HGPS cell (cell line): ENCODE measurements around a stretch of chr16.

GRCh38 chr16:50201556-50201953 lies 48.4 kb downstream of the TENT4B start:
- RRBS = no CpG with 5 or more reads among the region's 4 CpGs

DNA sequence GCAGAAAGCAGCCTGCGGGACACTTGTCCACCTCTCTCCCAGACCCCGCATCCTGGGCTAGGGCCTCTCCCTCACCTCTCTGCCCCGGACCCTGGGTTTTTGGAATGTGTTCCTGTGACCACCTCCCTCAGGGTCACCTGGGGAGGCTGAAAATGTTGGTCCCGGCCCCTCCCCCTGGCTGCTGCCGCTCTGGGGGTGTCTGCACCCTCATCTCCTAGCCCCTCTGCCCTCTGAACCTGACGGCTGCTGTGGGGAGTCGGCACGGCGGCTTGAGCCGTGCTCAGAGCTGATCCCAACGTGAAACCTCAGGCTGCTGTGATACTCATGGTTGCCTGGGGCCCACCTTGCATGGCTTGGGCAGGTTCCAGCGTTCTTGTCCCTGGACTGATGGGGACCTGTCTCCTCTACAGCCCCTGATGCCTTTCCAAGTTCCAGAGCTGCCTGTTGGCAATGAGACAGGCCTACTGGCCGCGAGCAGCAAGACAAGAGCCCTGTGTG lies 42.8 kb downstream of the ADCY7 start:
- RRBS = 91% methylated on average over 2 of the region's 14 CpGs

GRCh38 chr16:50323407-50324168 lies 45.2 kb downstream of the BRD7 start:
- RRBS = no CpG with 5 or more reads among the region's 10 CpGs

DNA sequence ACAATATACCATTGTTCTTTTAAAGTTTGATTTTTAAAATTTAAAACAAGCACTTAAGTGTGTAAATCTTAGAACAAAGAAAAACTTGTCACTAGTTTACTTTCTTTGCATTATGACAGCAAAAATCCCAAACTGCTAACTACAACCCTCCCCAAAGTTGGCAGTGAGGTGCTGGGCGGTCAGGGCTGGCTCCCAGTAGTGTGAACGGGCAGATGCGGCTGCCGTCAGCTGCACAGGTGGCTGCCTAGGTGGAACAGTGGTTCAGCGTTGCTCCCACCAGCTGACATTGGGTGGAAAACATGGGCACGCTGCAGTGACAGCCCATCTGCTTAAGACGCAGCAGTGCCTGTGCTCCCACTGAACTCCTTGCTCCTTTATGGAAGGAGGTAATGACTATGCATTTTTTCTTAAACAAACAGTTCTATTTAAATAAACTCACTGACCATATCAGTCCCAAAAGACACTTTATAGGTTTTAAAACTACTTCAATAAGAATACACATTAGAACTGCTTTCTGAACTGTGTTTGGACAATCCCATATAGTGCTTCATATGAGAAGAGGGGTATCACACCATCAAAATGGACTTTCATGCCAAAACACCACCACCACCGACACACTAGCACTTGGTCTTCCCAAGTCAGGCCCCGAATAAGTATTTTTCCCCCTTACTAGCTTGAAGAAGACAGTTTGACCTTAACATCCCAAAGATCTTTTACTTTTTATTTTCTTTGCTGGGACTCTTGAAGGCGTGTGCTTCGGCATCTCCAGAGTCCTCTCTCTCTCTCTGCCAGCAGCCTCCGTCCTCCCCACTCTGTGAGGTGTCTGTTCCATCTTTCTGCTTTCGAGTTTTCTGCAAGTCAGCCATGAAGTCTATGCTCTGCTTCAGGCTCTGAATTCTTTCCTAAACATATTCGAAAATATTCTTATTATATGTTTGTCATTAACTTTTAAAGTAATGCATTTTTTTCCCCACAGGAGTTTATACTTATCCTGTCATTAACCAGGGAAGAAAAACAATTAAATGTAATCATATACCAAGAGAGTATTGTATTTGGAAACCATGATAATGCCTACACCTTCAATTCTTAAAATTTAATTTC lies 34.4 kb downstream of the BRD7 start:
- RRBS = no CpG with 5 or more reads among the region's 14 CpGs

DNA sequence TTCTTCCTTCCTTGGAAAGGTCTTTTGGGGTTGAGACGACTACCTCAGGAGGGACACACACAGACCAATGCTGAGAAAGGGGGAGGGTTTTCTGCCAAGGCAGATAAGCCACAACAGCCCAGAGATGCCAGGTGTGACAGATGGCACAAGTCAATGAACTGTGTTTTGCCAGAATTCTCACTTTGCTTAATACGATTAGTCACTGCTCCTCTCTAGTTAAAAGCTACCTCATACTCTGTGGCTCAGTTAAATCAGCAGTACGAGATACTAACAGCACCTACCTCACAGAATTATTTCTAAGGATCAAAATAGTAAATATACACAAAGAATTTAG lies 8.0 kb downstream of the BRD7 start:
- RRBS = no CpG with 5 or more reads among the region's 3 CpGs

DNA sequence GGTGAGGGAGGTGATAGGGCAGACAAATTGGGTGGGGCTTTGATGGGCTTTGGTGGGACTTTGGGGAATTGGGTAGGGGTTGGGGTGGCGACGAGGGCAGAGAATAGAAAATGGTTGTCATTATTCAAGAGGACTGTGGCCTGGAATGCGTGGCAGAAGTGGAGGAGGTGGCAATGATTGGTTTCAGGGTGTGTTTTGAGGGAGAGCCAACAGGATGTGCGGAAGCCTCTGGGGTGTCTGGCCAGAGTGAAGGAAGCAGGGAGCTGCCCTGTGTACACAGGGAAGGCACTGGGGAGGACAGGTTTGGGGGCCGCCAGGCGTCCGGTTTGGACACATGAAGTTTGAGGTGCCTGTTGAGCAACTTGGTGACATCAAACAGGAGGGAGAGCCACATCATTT lies 48.8 kb downstream of the NKD1 start:
- RRBS = no CpG with 5 or more reads among the region's 7 CpGs

DNA sequence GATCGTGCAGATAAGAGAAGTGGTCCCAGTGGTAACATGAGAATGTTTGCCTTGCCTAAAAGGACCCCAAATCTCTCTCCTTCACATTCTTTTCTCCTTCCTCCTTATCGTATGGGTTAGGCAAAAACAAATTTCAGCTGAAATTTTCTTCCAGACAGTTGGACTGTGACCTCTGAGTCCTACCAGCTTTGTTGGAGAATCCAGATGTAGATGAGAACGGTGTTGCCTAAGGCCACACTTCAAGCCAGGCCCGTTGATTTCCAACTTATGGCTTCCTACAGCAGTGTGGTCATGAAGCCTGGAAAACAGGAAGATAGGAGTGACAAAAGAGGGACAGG lies 1.4 kb upstream of the CYLD start:
- RRBS = no CpG with 5 or more reads among the region's 4 CpGs

DNA sequence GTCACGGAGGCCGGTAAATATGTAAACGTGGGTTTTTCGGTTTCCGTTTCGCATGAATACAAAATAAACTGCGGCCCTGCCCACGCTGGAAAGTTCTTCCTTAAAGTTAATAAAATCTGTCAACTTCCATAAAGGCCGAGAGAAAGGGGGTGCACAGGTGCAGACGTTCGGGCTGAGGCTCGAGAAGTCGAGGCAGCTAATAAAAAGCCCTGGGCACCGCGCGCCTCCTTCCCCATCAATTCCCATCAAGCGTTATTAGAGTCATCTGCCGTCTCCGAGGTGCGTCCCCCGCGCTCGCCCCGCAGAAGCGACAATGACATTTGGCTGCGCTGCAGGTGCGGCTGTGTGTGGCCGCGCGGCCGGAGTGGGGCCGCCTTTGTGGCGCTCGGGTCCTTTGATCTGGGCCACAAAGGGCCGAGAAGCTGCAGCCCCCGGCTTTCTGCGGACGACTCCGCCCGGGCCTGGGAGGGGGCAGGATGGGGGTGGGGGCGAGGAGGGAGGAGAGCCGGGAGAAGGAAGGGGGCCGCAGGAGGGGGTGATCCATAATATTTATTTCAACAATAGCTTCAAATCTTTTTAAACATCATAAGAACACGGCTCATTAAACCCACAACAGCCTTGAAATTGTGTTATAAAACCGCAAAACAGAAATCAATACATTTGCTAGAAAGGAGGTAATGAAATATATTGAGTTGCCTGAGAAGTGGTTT lies 37.3 kb downstream of the SALL1 start:
- RRBS = 10% methylated on average over 8 of the region's 45 CpGs

DNA sequence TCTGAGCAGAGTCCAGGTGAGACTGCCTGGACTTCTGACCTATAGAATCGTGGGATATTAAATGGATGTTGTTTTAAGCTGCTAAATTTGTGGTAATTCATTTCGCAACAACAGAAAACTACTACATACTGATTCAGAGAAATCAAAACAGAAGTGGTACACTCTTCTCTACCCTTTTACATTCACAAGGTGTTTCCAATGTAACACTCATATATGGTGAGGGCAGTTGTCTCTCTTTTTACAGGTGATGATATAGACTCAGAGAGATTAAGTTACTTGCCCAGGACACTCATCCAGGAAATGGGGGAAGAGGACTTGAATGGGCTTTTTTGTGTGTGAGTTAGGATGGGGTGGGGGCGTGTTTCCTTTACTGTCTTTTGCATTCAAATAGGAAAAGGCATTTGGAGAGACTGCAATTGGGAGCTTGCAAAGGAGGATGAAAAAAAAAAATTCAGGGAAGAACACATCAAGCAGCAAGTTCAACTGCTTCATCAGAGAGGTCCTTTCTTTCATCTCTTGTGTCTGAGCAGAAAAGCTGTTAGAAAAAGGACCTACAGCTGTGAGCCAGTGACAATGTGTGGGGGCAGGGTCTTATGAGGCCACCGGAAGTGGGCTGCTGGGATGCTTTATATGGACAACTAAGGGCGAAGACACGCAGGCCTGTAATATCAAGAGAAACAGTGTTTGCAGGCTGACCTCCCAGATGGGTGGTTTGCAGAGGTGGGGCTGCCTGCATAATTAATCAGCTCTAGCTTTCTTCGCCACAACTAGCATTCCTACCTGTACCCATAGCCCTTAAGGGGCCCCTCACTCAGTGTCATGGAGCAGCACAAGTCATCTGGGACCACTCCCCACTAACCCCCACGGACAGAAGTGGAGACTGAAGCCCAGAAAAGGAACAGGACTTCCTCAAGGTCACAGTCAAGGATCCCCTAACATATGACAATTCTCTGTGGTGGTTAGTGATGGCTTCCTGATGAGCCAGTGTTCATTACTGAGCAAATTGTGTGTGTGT lies 30.3 kb upstream of the SALL1 start:
- RRBS = no CpG with 5 or more reads among the region's 8 CpGs

DNA sequence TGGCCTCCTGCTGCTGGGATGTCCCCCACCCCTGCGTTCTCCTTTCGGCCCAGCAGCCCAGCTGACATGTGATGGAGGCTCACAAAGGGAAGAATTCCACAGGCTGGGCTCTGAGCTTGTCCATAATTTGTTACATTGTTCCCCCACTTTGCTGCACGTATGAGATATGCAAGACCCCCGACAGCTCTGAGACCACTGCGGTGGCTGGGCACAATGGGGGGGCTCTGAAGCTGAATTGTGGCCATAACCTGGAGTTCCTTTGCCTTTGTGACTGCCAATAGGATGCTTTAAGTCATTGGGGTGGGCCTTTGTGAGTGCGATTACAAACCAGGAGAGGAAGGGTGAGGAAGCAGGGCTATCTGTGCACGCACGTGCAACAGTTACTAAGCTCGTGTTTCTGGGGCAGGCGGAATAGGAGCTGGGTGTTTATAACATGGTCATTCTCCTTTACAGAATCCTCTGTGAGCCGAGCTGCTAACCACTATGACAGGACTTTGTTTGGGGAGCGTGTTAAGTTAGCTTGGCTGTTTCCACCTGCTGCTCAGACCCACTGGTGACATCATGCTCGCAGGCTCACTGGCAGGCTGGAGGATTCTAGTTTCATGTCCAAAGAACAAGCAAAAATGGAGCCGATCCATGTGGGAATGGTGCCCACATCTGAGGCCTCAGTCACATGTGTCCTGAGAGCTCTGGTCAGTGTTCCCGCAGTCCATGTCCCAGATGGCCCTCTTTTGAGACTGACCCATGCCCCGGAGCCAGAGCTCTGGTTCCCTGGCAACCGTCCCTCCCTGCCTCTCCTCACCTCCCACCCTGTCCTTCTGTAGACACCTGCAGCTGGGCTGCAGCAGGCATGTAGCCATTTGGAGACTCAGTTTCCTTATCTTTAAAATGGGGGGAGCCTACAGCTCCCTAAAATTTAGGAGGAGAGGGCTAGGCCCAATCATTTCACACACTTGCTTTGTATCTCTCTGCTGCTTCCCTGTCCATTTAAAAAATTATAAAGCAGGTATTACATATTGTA lies 208.4 kb upstream of the SALL1 start:
- RRBS = no CpG with 5 or more reads among the region's 17 CpGs

DNA sequence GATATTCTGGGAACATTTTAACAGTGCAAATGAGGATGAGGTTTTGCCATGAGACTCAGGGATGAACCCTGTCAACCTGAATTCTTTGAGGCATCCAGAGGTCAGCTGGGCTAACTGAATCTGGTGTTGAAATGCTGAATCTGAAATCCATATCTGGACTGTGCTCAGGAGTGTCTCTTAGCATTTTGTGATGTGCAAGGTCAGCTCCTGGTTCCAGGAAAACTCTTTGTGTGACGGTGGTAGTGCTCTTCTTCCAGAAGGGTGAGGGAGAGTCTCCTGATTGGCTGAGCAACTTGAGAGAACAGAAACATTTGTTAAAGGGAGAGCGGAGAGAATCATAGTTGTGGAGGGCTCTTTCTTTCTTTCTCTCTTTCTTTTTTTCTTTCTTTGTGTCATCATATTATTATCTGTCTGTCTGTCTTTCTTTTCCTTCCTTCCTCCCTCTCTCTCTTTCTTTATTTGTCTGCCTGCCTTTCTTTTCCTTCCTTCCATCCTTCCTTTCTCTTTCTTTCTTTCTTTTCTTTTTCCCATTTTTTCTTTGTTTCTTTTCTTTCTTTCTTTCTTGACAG lies 276.2 kb upstream of the SALL1 start:
- RRBS = no CpG with 5 or more reads among the region's 2 CpGs

- RRBS = no CpG with 5 or more reads among the region's 10 CpGs
Measured at GRCh38 chr16:51591806-51592471, 440.9 kb upstream of the SALL1 start.

DNA sequence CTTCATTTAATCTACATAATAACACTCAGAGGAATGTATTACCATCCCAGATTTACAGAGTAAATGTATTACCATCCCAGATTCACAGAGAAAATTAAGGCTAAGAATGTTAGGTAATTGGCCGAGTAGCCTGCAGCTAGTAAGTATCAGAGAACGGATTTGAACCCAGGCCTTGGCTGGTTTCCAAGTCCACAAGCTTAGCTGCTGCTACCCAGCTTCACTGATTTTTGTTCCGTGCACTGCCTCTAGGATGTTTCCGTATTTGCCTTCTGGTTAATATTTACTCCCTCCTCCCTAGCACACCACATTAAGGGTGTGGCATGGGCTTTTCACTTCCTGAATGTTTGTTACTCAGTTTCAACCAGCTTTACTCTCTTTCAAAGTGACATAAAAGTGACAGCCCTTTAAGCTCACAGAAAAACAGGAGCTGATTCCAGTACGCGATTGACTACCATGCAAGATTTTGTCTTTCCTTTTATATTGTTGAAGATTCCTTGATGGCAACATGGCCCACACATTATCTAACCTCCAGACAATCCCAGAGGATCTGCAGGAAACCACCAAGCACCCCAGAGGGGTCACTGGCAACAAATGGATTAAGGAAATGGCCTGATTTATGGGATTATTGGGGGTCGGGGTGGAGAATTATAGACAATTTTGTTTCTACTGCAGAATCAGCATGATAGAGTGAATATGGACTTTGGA lies 26.7 kb upstream of the TOX3 start:
- RRBS = no CpG with 5 or more reads among the region's 7 CpGs

DNA sequence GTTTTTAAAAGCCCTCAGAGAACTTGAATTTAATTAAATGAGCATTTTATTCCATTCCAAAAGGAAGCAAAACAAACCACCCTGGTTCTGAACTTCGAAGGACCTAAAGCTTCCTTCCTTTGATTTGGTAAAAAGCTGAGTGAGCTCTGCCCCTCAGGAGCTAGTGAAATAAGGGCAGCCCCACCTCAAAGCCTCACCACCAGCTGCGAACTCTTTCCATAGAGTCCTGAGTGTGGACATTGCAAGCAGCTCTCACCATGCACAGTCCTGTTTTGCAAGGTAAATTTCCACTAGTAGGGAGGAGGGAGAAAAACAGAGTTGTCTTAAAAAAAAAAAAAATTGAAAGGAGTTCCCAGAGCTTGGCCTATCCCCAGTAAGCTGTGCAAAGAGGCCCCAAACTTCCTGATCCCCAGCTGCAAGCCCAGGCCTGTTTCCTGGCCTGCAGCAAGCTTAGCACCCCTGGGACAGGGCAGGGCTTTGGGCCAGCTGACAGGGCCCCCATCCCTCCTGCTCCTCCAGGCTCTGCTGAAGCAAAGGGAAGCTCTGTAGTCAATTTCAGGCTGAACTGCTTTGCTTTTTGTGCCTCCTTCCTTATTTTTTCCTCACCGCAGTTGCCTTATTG lies 11.1 kb downstream of the CHD9NB start:
- RRBS = no CpG with 5 or more reads among the region's 3 CpGs

DNA sequence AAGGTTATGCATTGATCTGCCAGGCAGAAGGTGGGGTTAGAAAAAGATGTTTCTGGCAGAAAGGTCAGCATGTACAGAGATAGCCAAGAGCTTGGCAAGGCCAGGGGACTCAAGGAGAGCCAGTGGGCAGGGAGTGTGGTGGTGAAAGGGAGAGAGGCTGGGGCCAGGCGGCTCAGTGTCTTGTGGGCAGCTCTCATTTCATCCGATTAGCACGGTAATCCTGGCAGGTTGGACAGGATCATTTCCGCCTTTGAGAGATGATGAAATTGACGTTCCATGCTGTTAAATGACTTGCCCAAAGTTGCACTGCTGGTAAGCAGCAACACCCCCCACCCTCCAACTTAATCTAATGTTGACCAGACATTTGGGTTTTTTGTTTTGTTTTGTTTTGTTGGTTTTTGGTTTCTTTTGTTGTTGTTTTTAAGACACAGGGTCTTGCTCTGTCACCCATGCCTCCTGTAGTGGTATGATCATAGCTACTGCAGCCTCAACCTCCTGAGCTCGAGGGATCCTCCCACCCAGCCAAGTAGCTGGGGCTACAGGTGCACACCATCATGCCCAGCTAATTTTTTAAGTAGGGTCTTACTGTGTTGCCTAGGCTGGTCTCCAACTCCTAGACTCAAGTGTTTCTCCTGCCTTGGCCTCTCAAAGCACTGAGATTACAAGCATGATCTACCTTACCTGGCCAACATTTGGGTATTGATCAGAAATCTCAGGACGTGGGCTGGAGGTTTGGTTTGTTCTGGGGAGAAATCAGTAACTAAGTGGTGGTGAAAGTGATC lies 3.9 kb downstream of the CHD9 start:
- RRBS = no CpG with 5 or more reads among the region's 7 CpGs

GRCh38 chr16:53061542-53062384 lies 7.0 kb downstream of the CHD9 start:
- RRBS = no CpG with 5 or more reads among the region's 7 CpGs

DNA sequence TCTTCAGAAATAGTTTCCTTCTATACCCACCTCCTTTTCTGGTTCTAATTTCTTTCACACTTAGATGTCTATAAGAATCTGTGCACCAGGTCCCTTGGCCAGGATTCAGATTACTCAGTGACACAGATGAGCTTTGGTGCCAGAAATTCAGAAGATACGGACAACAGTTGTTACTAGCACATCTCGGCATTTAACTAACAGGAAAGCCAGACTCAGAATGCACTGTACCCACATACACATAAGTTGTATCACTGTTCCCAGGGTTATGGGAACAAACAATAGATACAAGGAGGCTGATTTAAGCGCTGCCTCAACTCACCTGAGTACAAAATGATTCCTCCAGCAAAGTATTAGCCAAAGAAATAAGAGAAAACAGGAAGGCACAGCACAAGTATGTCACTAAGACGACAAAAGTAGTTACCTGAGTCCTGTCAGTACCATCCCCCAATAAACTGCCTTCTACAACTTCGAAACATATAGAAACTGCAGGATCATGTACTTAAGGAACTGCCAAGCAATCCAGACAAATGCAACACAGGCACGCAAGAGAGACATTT lies 2.1 kb downstream of the AKTIP start:
- RRBS = no CpG with 5 or more reads among the region's 6 CpGs

- RRBS = no CpG with 5 or more reads among the region's 8 CpGs
Measured at GRCh38 chr16:53511080-53511694, 8.2 kb upstream of the AKTIP start.

DNA sequence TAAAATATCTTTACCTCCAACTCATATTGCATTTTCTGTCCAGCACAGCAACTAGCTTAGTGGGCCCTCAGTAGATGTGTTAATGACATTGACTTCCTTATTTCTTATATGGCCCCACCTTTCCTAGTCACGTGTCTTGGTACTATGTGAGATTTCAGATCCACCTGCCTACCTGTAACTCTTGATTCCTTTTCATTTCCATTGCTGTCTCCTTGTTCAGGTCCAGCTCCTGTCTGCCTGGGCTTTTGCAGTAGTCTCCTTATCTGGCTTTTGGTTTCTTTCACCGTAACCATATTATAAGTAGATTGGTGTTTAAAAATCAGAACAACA lies 71.2 kb downstream of the FTO start:
- RRBS = no CpG with 5 or more reads among the region's 2 CpGs

- RRBS = no CpG with 5 or more reads among the region's 1 CpG
Measured at GRCh38 chr16:53780090-53780400, 76.1 kb downstream of the FTO start.